M059J (cell line): ENCODE measurements around a stretch of chr17.

DNA sequence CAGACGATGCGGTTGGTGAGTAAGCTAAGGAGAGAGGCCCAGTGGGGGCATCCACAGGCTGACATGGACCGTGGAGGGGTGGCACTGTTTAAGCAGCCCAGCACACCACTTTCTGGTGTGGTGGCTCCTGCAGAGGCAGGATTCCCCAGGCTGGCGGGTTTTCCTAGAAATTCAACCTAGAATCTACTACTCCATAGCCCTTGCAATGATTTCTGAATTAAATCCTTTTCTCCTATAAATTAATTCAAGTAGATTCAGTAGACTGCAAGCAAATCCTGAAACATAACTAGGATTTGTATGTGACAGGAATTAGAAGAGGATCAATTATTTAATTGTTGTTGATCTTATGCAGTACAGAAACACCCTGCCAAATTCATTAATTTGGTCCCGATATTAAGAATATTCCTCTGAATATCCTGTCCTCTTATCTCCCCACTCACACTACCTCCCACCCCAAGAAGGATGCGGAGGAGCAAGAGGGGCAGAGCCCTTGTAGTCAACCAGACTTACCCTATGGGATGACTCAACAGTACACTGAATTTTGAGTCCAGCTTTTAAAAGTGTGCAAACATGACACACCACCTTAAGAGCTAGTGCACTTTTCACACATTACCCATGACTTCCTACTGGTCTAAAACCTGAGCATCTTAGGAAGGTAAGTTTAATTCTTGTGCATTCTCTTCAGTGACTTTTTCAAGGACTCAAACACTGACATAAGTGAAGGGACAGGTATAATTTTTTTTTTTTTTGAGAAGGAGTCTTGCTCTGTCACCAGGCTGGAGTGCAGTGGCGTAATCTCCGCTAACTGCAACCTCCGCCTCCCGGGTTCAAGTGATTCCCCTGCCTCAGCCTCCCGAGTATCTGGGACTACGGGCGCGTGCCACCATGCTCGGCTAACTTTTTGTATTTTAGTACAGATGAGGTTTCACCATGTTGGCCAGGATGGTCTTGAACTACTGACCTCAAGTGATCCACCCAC lies 9.5 kb downstream of the USP22 start:
- RAMPAGE, long total RNA = no peak

GRCh38 chr17:21165922-21166955 lies 39.5 kb downstream of the DHRS7B start:
- RAMPAGE, long total RNA = no peak

DNA sequence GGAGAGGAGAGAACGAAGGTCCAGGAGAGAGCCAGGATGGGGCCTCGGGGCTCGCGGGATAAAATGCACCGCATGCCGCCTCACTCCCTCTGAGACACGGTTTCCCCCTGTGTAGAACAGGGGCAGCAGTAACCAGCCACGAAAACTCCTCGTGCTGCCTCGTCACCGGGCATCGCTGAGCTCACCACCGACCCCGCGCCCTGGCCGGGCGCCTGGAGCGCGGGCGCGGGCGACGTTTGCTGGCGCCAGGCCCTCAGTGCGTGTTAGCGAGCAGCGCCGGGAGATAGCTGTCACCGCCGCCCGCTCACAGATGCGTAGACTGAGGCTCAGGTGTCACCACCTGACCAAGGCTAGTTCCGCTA lies 779 bp upstream of the MAP2K3 start:
- RAMPAGE, long total RNA = no peak

DNA sequence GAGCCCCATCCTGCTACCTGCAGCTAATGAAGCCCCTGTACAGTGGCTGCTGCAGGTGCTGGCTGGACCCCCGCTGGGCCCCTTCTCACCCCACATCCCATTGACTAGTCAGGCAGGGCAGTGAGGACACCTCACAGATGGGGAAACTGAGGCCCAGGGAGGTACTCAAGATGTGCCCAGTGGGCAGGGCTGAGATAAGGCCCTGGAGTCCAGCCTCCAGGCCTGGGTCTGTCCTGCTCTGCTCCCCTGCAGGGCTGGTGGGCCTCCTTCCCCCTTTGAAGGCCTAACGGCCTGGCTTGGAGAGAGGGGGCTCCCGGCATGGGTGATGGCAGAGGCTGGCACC lies 13.4 kb downstream of the MAP2K3 start:
- RAMPAGE, long total RNA = no peak

GRCh38 chr17:21376793-21377728 lies 904 bp downstream of the KCNJ12 start:
- RAMPAGE, long total RNA = no peak

DNA sequence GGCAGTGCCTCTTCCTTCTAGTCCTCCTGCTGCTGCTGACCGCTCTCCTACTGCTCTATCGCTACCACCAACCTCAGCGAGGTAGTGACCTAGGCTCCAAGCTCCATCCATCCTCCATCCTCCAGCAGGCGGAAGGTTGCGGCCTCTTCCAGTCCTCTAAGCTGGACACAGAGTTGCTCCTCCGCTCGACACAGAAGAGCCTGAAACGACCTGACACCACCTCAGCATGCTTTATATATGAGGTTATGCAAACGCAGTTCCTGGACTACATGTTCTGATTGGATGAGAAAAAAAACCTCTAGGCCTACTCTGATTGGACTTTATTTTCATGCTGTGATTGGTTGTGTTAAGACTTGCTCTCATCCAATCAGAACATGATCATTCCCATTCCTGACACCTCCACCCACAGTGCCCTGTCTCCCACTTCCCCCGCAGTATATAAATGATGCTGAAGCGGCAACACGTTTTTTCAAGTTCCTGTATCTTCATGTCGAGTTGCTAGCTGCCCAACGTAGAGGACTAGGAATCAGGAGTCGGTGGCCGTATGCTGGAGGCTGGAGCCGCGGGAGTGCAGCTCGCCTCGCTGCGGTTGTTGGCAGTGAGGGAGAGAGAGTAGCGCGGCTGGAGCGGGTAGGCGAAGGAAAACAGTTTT lies 398.1 kb downstream of the KCNJ18 start:
- RAMPAGE, long total RNA = no peak

DNA sequence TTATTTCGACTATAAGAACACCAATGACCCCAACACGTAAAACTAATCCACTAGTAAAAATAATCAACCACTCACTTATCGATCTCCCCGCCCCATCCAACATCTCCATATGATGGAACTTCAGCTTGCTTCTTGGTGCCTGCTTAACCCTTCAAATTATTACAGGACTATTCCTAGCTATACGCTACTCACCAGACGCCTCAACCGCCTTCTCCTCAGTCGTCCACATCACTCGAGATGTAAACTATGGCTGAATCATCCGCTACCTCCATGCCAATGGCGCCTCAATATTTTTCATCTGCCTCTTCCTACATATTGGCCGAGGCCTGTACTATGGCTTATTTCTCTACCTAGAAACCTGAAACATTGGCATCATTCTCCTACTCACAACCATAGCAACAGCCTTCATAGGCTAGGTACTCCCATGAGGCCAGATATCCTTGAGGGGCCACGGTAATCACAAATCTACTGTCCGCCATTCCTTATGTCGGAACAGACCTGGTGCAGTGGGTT lies 827.3 kb downstream of the KCNJ18 start:
- RAMPAGE, long total RNA = no peak

DNA sequence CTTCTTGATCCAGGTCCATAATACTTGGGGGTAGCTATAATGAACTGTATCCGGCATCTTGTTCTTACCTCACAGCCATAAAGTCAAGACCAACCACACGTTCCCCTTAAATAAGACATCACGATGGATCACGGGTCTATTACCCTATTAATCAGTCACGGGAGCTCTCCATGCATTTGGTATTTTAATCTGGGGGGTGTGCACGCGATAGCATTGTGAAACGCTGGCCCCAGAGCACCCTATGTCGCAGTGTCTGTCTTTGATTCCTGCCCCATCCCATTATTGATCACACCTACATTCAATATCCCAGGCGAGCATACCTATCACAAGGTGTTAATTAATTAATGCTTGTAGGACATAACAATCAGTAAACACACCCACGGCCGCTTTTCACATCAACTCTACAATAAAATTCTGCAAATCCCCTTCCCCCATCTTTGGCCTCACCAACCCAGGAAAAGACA lies 829.0 kb downstream of the KCNJ18 start:
- RAMPAGE, long total RNA = no peak

- RAMPAGE, long total RNA = no peak
These were observed 831.9 kb downstream of the KCNJ18 start for GRCh38 chr17:22523975-22524819.

DNA sequence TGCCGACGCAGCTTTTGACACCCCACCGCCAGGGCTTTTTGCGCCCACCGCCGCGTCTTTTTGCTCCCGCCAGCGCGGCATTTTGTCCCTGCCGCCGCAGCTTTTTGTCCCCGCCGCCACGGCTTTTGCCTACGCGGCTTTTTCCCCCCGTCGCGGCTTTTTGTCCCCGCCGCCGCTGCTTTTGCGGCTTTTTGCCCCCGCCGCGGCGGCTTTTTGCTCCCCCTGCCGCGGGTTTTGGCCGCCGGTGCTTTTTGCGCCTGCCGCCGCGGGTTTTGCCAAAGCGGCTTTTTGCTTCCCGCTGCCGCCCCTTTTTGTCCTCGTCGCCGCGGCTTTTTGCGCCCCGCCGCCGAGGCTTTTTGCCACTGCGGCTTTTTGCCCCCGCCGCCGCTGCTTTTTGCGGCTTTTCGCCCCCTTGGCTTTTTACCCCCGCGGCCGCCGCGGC lies 519.1 kb upstream of the WSB1 start:
- RAMPAGE, long total RNA = no peak

DNA sequence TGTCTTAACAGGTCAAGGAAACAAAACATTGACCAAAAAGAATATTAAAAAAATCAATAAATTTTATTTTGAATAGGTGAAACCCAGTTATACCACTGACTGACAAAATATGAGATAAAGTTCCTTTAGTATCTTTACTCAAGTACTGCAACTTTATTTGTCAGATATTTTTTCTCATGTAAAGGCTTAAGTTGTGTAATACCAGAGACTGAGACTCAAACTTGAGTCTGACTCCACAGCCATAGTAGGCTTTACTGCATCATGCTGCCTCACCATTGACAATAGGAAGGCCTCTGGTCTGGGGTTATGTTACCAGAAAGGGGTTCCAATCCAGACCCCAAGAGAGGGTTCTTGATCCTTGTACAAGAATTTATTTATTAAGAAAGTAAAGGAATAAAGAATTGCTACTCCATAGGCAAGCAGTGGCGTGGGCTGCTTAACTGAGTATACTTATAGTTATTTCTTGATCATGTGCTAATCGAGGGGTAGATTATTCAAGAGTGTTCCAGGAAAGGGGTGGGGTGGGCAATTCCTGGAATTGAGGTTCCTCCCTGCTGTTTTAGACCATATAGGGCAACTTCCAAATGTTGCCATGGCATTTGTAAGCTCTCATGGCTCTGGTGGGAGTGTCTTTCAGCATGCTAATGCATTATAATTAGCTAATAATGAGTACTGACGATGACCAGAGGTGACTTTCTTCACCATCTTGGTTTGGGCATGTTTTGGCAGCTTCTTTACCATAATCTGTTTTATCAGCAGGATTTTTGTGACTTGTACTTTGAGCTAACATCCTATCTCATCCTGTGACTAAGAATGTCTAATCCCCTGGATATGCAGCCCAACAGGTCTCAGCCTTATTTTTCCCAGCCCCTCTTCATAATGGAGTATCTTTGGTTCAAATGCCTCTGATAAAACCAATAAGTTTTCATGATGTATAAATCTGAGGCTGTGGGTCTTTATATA lies 187.3 kb upstream of the WSB1 start:
- RAMPAGE, long total RNA = no peak

DNA sequence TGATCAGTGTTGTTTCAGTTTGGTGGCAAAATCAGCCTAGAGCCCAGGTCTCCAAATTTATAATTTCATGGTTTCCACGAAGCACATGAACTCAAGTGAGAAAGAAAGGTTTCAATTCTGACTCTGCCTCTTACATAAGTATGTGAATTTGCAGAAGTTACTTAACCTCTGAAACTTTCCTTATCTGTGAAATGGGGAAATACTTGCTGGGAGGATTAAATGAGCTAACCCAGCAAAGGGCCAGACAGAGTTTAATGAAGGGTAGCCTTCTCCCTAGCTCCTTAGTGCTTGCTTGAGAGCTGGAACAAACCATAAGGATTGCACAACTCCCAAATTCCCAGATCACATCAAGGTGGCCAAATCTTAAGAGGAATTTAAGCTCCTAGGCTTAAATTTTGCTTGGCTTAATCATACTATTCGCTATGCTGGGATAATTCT lies 11.9 kb upstream of the WSB1 start:
- RAMPAGE, long total RNA = no peak

GRCh38 chr17:27344184-27344928 lies 50.4 kb downstream of the WSB1 start:
- RAMPAGE, long total RNA = no peak

- RAMPAGE, long total RNA = no peak
These were observed 3.1 kb downstream of the KSR1 start for GRCh38 chr17:27459301-27459877.

DNA sequence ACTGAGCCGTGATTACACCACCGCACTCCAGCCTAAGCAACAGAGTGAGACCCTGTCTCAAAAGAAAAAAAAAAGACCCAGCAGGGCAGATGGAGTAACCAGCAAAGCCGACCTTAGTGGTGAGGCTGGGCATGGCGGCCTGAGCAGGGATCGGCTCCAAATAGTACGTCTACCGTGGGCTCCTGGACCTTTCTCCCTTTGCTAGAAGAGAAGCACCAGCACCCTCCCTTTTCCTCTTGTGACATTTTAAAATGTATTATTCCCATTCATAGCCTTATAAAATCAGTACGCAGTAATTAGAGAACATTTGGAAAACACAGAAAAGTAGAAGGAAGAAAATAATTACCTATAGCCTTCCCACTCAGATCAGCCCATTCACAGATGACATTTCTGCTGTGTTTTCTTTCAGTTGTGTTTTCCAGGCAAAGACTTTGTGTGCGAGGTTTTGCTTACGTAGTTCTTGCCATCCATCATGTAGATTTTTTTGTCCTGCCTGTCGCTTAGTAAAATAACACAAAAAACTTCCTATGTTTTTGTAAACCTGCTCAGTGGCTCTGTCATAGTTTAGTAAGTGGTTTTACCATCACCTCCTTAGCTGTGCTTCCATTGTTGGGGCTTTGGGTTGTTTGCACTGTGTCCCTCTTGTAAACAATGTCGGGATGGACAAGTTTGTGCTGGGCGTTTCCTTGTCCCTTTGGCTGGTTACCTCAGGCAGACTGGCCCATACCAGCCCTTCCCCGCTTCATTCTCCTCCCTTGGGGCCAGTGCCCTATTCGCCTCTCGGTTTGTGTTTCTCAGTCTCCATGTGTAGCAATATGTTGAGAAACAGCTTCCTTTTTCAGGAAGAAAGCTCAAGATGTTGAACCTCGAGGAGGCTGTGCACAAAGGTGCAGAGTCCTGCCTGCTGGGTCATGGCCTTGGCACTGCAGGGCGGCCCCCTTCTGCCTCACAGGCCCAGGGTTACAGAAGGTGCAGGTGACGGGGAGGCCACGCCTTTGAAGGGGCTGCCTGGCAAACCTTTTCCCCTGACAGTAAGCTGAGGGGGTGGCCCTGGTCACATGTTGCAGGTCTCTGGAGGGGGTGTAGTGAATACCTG lies 74.5 kb downstream of the KSR1 start:
- RAMPAGE, long total RNA = no peak

DNA sequence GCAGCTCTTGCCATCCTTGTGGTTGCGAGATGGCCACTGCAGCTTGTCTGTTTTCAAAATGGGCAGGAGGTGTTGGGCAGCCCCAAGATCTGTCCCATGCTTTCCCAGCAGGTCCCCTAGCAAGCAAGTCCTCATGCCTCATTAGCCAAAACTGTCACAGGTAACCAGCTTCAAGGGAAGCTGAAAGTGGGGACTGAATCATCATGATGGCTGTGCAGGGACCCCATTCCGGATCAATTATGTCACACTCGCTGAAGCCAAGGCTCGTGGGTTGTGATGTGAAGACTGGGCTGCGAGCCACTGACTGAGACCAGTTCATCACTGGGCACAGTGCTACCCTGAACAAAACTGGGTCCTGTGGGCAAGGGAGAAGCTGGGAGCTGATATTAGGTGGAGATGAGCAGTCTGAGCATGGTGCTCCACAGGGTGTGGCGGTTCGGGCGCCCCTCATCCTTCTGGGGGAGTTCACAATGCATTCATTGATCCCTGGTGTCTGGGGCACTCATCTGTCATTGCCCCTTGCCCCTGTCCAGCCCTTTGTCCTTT lies 82.2 kb downstream of the KSR1 start:
- RAMPAGE, long total RNA = no peak

GRCh38 chr17:27559385-27560459 lies 71.3 kb upstream of the LGALS9 start:
- RAMPAGE, long total RNA = no peak

DNA sequence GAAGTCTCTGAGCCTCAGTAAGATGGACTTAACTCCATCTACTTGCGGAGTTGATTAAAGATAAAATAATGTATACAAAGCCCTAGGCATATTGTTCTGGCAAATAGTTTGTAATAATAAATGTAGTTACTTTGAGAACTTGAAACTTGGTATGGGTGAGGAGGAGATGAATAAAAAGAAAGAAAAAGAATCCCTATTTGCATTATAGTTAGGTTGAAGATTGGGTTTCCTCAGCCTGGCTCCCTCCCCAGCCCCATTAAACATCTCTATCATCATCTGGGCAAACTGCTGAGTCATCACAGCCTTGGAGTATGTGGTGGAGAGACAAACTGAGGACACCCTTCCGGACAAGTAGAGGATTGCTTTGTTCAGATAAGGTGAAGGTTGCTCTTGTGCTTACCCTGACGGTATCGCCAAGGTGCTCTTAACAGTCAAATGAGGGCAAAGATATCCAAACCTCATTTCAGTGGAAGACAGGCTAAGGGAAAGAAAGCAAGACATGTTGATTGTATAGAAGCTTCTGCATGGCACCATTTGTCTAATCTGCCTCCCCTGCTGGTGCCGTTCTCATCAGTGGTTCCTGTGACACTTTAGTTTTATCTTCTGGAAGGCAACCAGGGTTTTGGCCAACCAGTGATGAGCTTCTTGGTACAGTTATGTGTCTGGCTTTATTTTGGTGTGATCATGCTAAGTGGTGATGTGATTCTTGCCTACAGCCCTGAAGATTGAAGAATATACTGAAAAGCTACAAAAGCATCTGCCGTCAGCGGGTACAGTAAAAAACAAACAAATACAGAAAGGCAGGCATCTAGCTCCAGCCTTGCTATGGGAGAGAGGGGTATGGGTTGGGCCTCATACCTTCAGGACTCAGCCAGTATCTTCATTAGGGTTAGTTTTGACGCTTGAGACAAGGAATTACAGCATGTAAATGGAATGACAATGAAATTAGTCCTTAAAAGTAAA lies 56.9 kb upstream of the LGALS9 start:
- RAMPAGE, long total RNA = no peak

DNA sequence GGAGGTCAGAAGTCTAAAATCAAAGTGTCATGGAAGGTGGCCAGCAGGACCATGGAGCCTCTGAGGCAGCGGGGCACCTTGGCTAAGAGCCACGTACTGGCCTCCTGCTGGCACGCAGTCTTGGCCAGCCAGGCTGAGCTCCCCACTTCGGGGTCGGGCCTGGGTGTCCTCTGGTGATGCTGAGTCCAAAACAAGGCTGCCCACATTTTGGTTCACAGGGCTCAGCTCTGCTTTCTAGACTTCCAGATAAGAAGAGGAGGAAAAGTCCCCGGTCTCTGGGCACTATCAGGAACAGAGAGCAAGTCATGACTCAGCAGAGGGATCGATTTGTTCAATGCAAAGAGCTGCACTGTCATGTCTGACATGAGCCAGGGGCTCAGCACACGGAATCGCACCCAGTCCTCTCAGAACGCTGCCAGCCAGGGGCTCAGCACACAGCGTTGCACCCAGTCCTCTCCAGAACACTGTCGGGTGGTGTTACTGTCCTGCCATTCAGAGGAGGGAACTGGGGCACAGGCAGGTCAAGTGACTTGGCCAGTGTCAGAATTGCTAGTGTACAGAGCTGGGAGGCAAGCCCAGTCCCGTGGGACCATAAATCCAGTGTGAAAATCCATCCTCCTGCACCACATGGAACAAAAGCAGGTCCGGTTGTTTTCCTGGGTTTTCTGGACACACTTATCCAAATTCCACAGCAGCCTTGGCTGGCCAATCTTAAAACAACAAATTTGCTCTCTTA lies 2.5 kb downstream of the LGALS9 start:
- RAMPAGE, long total RNA = no peak

DNA sequence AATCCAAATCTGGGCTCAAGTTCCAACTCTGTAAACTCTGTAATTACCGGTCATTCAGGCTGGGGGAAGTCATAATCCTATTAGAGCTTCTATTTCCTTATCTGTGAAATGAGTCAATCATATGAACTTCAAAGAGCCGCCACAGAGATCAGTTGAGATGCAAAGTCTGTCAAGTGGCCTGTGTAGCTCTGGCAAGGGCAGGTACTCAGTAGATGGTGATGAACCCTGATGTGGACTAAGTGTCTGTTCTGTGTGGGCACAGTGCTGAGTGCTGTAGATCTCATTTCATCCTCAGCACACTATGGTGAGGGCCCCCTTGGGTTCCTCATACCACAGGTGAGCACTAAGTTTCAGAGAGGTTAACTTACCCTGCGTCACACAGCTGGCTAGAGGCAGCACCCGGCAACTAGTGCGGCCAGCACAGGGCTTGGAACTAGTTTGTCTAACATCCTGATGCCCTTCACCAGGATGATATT lies 2.5 kb downstream of the NOS2 start:
- RAMPAGE, long total RNA = no peak